H4 (cell line): Measurements from ENCODE around the genes MDH1B and METTL21A.

DNA sequence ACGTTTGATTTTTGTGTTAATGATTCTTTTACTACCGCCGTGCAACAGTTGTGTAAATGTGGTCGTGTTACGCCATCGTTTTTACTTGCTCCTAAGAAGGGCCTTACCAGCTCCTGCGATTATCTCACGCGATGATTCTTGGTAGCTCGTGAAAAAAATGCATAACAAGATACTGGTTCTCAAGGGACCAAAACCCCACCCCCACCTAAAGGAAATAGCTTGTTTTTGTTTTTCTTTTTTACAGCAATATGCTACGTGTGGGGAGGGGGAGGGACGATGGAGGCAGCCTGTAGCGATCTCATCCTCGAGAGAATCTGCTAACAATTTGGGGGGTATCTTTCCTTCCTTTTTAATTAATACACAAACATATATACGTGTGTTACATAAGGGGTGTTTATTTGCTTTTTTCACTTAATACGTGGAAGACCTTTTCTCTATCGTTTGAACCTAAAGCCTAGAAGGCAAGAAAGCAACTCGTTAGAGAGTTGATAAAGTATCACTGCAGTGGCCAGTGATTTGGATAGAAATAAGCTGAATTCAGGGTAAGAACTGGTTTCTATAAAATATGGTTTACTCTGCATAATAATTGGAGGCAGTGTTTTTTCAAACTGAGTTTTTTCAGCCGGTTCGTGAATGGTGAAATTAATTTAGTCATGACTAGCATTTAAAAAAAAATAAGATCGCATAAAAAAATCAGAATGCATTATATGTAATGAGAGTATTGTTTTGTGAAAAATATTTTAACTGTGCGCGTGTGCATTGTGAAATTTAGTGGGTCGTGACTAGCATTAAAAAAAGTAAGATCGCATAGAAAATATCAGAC lies 1.2 kb downstream of the ZDBF2 start:
- RAMPAGE, long total RNA = no peak

DNA sequence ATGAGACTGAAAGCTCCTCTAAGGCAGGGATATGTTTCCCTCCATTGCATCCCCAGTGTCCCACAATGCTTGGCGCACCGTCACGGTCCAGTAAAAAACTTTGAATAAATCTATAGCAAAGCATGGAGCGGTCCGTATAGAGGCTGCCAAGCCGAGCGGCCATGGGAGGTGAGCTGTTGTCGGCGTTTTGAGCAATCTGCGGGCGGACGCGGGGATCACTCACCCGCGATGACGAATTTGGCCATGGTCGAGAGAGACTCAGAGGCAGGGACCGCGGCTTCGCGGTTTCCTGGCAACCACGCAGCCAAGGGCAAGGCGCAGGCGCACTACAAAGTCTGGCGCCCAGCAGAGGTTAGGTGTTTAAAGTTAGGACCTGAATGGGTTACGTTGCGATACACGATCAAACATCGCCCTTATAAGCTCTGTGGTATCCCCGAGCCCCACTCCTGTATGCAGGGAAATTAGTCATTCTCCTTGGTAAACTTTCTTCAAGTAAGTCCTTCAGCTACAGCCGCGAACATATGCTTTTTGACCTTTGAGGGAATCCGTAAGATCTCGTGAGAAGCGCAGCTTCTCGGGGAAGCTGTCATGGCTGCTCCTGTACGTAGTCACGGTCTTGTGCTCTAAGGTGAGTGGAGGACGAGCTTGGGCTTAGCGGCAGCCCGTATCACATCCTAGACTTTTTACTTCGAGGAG lies at the start of gene MDH1B:
TSS of gene MDH1B (minus strand) at position 302 of the 696 bp plus-strand sequence.
- RAMPAGE, long total RNA = start-site peak on the plus strand centred at position 574 of the sequence, 32 bp wide, 95 reads

- RAMPAGE, long total RNA = no peak
Observed at GRCh38 chr2:206791528-206791764, 26.0 kb downstream of the FASTKD2 start.

DNA sequence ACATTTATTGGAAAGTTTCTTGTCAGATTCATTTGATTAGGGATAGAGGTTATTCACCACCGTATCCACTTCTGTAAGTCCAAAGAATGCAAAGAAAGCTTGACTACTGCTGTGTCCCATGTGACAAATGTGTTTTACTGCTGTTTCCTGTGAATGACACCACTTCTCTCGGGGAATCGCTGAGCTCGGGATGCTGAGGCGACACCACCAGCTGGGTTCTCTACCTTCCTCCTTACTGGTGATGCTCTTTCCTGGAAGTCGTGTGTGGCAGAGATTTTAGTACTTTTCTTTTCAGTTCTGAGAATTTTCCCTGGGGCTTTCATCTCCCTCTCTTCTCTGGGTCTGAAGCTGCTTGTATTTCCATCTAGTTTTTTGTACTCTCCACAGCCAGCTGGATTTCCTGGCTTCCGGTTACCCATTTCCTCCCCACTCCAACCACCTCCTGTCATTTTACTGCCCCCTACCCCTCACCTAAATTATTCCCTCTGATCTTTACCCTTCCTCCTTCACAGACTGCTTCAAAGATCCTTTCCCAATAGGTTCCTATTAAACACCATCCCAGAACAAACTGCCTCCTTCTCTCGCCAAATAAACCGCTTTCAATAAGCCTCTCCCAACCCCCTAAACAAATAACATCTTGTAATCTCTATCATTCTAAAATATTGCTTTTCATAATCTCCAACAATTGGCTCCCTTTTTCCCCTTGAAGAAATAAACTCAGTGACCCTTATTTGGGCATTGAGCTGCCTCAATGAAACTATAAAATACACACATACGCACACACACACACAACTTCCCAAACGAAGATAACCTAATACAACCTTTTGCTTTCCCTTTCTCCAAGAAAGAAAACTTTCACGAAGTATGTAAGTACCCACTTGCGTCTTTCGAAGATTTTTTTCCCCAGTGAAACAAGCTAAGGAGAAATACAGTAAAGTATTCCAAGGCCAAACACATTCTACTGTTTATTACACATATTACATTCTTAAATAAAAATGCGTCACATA lies 91.3 kb downstream of the KLF7 start:
- RAMPAGE, long total RNA = no peak

DNA sequence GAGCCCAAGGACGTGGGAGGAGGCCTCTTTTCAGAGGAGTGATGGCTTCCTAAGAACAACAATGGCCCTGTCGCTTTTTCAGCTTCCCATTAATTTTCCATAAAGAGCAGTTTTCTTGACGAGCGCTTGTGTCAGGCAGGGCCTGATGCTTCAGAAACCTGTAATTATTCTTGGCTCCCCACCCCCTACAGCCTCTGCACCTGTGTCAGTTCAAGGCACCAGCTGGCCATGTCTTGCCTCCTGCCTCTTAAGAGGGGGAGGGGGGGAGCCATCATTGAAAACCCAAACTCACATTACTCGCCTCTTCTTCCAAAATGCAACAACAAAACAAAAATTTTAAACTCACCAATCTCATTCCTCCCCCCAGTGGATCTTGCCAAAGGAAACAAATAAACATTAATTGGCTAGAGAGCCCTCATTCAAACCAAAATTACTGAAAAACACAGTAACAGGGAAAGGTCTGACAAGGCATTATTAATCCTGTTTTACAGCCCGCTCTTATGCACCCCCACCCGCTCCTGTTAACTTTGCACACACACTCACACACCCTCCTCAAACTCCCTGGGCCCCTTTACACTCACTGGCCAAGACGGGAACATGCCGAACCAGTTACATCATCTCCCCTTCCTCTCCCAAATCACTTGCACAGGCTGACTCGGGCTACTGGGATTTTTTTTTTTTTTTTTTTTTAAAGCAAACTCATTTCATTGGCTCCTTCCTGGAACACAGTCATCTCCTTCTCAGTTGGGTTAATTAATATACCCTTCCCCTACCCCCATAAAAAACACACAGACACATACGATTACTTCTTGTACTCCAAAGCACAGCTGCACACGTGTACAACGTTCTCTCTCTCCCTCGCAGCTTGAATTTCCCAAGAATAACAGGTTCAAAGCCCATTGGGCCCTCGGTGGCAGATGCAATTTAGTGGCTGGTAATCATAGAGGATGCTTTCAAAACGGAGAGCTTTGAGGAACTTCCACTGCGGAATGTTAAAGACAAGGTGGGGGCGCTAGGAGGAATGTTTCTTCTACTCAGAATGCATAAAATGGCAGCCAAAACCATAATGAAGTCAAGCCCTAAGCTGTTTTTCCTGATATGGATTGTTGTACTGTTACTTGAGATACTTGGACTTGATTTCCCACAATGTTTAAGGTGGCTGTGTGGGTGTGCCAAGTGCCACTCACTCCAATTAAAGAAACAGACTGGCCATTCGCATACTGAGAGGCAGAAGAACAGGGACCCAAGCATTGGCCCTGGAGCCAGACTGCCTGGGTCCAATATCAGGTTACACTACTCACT lies 31.8 kb downstream of the KLF7 start:
- RAMPAGE, long total RNA = no peak

- RAMPAGE, long total RNA = no peak
Observed at GRCh38 chr2:207143088-207143378, 22.7 kb downstream of the KLF7 start.

- RAMPAGE, long total RNA = no peak
Observed at GRCh38 chr2:207334433-207335555, 169.0 kb upstream of the KLF7 start.

- RAMPAGE, long total RNA = no peak
Observed at GRCh38 chr2:207504304-207505277, 25.2 kb upstream of the CREB1 start.

DNA sequence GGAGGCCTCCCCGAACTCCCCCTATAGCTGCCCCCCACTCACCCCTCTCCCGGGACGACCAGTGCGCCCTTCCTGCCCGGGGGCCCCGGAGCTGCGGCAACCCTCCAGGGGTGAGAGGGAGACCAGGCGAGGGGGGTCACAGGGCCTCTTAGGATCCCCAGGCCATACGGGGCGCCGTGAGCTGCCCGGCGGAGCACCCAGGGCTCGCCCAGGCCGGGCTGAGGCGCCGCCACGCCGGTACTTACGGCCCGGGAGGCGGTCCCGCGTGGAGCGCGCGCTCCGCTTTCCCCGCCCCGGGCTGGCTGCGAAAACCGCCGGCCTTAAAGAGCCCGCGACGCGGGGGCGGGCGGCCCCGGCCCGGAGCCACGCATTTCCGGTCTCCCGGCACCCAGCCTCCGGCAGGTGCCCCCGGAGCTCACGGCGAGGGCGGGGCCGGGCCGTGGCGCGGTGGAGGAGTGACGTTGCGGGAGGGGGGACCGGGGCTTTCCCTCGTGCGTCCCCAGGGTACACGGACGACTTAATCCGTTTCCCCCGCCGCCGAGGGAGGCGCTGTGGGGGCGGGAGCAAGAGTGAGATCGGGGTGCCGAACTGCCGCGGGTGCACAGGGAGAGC lies at the start of gene METTL21A:
TSS of gene METTL21A (minus strand) at position 375 of the 612 bp plus-strand sequence.
- RAMPAGE, long total RNA = start-site peak on the minus strand centred at position 211 of the sequence, 20 bp wide, 20 reads; start-site peak on the minus strand centred at position 293 of the sequence, 9 bp wide, 28 reads

DNA sequence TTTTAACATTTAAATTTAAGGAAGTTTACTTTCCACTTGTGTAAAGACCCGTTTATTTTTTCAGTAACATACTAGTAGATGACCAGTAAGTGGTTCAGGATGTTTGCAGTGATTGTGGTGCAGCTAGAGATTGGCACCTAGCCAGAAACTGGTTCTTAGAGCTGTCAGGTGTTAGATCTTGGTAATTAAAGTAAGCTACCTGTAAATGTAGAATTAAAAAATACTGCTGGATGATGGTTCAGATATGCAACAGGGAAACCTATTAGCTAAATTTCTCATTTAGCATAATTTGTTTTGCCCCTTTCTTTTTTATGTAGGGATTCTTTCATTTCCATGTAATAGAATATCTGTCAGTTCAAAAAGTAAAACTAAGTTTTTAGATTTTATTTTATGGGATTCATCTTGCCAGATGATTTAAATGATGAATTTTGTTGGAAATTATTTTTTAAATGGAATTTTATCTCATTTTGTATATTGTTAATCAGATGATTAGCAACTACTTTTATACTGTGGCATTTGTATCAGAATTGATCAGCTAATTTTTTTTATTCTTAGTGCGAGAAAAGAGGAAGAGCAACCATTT lies 14.9 kb downstream of the CCNYL1 start:
- RAMPAGE, long total RNA = no peak

- RAMPAGE, long total RNA = no peak
Observed at GRCh38 chr2:207754726-207755482, 14.8 kb downstream of the FZD5 start.

DNA sequence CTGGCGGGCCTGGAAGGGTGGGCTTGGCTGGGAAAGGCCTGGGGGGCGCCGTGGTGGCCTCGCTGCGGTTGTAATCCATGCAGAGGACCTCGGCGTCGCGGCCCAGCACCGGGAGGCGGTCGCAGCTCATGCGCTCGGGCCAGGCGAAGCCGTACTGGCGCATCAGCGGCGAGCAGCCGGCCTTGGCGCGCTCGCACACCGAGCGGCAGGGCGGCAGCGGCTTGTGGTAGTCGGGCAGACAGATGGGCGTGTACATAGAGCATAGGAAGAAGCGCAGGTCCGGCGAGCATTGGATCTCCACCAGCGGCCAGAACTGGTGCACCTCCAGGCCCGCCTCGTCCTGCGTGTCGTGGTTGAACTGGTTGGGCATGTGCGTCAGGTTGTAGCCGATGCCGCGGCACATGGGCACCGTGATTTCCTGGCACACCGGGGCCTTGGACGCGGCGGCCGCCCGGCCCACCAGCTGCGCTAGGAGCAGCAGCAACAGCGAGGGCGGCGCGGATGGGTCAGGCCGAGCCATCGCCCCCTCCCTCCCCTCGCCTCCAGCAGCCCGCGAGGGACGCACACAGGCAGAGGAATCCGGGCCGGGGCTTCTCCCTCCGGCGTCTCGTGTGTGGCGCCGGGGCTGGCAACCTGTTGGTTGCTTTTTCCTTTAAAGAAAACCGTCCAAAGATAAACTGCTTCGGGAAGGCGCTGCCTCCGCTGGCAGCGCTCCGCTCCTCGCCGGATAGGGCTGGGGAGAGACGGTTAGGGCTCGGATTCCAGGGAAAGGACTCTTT lies 1.3 kb downstream of the FZD5 start:
- RAMPAGE, long total RNA = no peak

DNA sequence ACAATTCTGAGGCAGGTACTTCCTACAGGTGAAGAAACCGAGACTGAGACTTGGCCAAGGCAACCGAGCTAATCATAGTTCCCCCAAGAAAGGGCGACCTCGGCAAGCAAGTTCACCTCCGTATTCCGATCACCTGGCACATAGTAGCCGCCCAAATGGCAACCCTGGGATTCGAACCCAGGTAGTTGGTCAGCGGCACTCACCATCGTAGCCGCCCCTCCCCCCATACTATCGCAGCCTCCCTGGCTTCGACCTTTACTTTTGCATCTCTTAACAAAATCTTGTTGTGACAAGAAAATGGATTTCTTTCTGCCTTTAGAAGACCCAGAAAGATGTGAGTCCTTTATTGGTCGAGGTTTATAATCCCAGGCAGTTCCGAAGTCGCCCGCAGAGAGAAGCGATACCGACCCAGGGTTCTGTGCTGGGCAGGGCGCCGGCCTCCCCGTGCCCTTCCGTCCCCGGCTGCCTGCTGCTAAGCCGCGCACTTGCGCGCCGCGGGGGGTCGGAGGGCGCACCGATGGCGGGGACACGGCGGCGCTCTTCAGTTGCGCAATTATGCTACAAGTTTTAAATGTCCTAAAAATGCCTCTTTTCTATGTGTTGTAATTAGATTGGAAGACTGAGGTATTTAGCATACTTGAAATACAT lies 1.2 kb upstream of the FZD5 start:
- RAMPAGE, long total RNA = no peak

GRCh38 chr2:207771475-207771931 lies 1.8 kb upstream of the FZD5 start:
- RAMPAGE, long total RNA = no peak

DNA sequence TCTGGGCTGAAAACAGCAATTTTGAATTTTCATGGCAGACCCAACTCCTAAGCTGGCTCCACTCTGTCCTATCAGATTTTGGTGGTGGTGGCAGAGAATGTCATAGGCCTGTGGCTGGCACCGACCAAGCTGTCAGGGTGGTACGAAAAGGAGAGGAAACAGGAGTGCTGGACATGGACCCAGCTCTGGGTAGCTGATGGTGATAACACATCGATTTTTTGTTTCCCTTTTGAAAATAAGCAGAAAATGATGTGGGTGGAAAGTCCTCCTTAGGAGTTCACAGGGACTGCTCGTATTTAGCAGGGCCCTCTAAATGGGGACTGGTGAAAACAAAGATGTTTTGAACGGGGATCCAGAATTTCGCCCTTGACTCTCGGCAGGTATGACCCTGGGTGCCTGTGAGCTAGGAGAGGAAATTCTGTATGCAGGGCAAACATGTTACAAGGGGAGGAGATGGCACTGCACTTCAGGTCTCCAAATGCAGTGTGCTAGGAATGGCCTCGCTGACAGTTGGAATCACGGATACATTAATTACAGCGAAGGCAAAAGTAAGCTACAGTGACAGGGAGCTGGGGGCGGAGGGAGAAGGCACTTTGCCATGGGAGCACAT lies 56.0 kb upstream of the FZD5 start:
- RAMPAGE, long total RNA = no peak

DNA sequence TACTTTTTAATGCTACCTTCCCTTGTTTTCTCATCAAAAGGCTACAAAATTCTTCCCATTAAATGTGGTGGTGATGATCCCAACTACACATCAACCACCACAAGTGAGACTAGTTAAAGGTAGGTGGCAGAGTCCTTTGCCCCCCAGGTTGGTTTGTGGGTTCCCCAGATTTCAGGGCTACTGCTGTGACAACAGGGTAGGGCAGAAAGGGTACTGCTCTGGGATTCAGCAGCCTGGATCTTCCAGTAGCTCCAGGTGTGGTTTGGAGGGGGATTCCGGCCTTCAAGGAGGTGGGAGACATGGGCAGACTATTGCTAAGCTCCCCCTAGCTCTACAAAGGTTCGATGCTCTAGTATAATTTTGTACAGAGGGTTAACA lies 74.9 kb upstream of the FZD5 start:
- RAMPAGE, long total RNA = no peak

GRCh38 chr2:207845786-207845947 lies 76.0 kb upstream of the FZD5 start:
- RAMPAGE, long total RNA = no peak

- RAMPAGE, long total RNA = no peak
Observed at GRCh38 chr2:207885034-207885489, 115.4 kb upstream of the FZD5 start.

GRCh38 chr2:207926106-207926534 lies 99.2 kb downstream of the PLEKHM3 start:
- RAMPAGE, long total RNA = no peak

DNA sequence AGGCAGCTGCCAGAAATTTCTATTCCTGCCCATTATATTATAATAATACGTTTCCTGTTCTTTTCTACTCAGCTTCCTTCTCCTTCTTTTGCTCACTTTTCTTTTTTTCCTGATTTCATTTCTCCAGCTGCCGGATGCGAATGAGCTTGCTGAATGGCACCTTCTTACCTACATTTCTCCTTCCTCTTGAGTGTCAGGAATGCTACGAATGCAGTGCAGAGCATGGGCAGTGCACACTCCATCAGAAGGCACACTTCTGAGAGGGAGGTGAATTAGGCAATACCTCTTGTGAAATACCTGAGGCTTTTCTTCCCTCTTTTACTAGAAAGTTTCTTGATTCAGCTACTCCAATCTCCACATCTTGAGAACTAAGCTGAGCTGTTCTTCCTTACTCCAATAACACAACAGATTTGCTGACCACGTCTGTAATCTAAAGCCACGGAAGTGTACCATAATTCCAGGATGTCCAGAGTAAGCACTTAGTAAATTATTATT lies 51.1 kb downstream of the PLEKHM3 start:
- RAMPAGE, long total RNA = no peak